Airway epithelial cell (primary cell): Measurements from ENCODE around the gene HACD3.

DNA sequence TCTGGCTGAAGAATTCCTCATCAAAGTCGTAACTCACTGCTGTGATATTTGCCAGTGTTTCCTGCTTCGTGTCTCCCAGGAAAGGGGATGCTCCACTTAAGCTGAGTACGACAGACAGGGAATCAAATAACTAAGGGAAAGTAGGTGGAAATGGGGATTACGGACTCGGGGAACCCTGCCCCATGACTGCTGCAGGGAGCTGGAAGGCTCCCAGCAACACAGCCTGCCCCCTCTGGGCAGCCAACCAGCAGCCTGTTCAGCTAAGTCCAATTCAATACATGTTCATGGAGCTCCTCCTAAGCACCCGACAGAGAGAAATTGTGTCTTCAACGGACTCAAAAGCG lies 92.2 kb upstream of the HERC1 start:
- RAMPAGE, long total RNA = no peak

DNA sequence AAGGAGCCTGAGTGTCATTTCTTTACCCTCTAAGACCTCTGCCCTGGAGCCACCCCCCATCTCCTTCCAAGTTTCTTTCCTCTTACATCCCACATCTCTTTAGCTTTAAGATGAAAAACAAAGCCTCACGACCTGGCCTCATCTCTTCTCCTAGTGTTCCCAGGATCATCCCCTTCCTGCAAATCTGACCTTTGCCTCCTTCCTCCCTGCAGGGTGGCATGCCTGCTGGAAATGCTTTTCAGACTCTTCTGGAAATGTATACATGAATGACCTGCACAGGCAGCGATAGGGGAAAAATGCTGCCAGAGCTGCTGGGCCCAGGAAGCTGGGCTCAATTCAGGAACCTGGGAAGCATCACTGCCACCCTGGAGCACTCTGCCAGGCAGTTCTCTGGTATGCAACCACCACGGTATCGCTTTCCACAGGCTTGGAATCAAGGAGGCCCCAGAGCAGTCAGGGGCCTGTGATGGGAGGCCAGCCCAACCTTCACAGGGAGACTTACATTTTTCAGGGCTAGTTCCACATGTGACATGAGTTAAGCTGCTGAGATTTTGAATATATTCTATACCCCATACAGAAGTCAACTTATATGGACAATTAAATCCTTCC lies 67.5 kb downstream of the DAPK2 start:
- RAMPAGE, long total RNA = no peak

GRCh38 chr15:63983585-63983954 lies 62.7 kb downstream of the DAPK2 start:
- RAMPAGE, long total RNA = no peak

DNA sequence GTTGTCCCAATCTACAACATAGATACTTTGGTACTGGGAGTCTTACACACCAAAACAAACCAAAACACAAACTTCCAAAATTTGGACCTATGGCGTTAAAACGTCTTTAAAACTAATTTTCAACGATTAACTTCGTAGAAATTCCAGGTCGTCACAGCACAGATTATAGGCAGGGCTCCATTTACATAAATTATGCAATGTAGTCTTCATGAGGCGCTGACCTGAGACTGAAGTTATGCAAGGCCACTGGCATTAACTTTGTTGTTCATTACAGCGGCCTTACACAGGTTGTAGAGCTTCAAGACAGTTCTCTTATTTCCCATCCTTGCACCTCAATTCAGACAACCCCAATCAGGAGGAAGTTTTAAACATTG lies 1.1 kb upstream of the PPIB start:
- RAMPAGE, long total RNA = no peak

- RAMPAGE, long total RNA = no peak
Observed at GRCh38 chr15:64197387-64198020, 34.7 kb upstream of the PPIB start.

DNA sequence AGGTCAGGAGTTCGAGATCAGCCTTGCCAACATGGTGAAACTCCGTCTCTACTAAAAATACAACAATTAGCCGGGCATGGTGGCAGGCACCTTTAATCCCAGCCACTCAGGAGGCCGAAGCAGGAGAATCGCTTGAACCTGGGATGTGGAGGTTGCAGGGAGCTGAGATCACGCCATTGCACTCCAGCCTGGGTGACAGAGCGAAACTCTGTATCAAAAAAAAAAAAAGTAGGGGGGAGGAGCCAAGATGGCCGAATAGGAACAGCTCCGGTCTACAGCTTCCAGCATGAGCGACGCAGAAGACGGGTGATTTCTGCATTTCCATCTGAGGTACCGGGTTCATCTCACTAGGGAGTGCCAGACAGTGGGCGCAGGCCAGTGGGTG lies 29.6 kb downstream of the CSNK1G1 start:
- RAMPAGE, long total RNA = no peak

DNA sequence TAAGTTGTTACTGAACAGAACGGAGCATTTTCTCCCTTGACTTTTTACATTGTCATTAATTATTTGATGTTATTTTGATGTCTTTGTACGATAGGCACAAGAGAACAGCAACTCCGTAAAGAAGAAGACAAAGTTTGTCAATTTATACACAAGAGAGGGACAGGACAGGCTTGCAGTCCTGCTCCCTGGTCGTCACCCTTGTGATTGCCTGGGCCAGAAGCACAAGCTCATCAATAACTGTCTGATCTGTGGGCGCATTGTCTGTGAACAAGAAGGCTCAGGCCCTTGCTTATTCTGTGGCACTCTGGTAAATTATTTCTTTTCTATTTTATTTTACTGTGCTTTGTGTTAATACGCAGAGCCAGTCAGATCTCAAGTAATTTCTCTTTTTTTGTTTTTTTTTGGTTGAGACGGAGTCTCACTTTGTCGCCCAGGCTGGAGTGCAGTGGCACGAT lies 9.9 kb downstream of the TRIP4 start:
- RAMPAGE, long total RNA = no peak

DNA sequence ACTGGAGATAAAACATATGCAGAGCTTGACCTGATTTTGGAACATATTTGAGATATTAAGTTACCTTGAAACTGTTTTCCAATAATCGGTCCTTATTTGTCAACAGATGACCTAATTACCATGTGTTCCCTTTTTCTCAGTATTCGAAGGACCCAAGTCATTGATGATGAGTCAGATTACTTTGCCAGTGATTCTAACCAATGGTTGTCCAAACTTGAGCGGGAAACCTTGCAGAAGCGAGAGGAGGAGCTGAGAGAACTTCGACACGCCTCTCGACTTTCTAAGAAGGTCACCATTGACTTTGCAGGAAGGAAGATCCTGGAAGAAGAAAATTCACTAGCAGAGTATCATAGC lies 21.8 kb downstream of the TRIP4 start:
- RAMPAGE, long total RNA = no peak

- RAMPAGE, long total RNA = no peak
Observed at GRCh38 chr15:64430225-64430900, 30.0 kb upstream of the ZNF609 start.

DNA sequence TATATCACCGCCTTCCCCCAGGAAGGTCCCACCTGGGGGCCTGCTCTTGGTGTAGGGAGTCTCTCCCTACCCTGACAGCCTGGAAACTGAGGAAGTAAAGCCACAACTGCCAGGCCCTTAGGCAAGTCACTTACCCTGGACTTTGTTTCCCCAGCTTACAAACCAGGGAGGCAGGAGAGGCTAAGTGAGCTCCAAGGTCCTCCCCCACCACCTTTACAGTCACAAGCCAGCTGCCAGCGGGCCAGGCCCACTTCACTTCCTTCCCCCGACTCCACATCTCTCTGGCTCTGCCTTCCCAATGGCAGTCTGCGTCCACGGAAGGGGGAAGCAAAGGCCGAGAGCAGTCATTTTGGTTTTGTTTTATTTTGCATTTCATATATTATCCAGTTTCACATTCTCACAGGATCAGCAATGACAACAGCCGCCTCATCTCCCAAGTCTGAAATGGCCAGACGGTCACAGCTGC lies 35.8 kb downstream of the RBPMS2 start:
- RAMPAGE, long total RNA = no peak

DNA sequence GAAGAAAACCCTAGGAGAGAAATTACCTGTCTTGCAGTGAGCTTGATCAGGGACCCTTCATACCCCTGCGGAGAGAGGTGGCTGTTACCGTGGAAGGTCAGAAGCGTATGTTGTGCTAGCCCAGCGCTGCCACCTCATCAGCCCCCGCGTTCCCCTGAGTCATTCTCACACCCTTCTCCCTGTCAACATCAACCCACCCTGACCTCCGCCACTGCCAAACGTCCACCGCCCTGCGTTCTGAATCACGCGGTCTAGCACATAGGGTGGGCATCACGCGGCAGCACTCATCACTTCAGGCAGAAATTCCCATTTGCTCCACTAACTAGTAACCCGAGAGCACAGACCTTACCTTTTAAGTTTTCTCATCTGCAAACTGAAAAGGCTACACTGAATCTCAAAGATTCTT lies 25.1 kb downstream of the RBPMS2 start:
- RAMPAGE, long total RNA = no peak

- RAMPAGE, long total RNA = no peak
Observed at GRCh38 chr15:64761787-64762188, 13.6 kb downstream of the RBPMS2 start.

- RAMPAGE, long total RNA = no peak
Observed at GRCh38 chr15:64840697-64841142, 995 bp upstream of the PLEKHO2 start.

- RAMPAGE, long total RNA = no peak
Observed at GRCh38 chr15:64842039-64842434, 322 bp downstream of the PLEKHO2 start.

DNA sequence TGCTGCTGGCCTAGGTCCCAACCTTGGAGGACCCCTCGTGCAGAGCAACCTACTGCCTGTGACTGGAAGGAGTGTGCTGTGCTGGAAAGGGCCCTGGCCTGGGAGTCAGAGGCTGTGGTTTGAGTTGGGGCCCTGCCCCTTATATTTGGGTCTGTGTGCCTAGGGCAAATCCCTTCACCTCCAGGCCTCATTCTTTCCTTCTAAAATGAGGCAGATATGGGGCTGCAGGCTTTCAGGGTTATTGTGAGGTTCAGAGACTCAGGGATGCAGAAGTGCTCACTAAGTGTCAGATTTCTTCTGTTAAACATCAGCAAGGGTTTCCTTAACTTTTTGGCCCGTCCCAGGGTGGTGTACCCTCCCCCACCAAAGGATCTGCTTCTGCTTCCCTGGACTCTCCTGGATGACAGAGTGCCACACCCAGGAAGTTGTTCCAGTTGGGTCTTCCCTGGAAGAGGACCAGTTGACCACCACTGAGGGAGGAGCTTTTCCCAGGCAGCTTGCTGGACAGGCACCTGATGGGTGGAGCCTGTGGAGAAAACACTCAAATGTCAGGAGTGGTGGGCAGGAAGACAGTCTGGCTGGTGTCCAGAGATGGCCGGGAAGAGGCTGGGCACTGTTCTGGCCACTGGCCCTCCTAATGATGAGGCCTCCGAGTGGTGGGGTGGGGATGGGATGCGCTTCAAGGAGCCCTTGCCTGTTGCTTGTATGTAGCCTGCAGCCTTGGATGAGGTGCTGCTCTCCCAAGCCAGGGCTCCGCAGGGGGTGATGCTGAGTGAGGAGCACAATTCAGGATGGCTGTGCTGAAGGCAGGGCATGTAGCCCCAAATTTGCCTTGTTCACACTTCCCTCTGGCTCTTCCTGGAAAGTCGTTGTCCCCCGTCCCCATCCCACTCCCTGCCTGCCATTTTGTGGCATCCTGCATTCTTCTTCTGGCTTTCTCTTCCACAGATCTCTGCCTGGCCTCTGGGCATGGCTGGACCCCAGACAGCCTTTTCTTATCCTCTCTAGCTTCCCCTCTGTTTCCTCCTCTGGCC lies 12.2 kb downstream of the PLEKHO2 start:
- RAMPAGE, long total RNA = no peak

- RAMPAGE, long total RNA = no peak
Observed at GRCh38 chr15:64893308-64894341, 18.1 kb upstream of the ANKDD1A start.

GRCh38 chr15:64912868-64913306 lies 1.2 kb downstream of the ANKDD1A start:
- RAMPAGE, long total RNA = no peak

GRCh38 chr15:64951867-64952960 lies 37.5 kb downstream of the SPG21 start:
- RAMPAGE, long total RNA = no peak

- RAMPAGE, long total RNA = no peak
Observed at GRCh38 chr15:65028314-65028626, 1.2 kb downstream of the MTFMT start.

- RAMPAGE, long total RNA = start-site peak on the plus strand at chr15:65530465-65530568, 1,600 and 680 reads in 2 replicates
Observed at GRCh38 chr15:65530279-65530952, at the start of gene HACD3. Gene HACD3, plus strand, starts transcription at chr15:65530463.